ENCODE measurements around a stretch of chr5.

GRCh38 chr5:181160296-181160808 is 13.0 kb downstream of the OR2V2 start:
- RRBS = no CpG with 5 or more reads among the region's 21 CpGs

GRCh38 chr5:181169059-181169864 is 21.9 kb downstream of the OR2V2 start:
- RRBS = no CpG with 5 or more reads among the region's 26 CpGs

- RRBS = no CpG with 5 or more reads among the region's 15 CpGs
These were observed 1.8 kb downstream of the TRIM7 start for GRCh38 chr5:181203037-181203793.

GRCh38 chr5:181237619-181238544 is 5.8 kb downstream of the RACK1 start:
- RRBS = no CpG with 5 or more reads among the region's 7 CpGs

GRCh38 chr5:181241236-181242048 is 2.3 kb downstream of the RACK1 start:
- RRBS = no CpG with 5 or more reads among the region's 12 CpGs